Left colon (tissue), 1 donor: Measurements from ENCODE around the gene MB21D2.

DNA sequence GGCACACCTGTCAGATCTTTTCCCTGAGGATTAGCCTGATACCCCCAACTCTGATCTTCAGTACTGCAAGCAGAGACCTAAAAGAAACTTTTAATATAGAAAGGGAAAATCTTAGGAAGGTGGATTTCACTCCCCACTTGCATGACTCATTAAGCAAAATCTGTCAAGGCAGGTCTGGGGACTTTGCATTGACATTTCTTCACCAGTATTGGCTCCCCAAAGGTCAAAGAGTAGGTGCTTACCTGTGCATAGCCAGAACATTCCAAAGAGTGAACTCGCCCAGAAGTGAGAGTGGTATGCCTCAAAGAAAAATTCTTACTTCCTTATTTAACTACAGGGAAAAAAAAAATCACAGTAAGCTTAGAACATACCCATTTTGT lies 140.9 kb upstream of the TP63 start:
- PRO-cap, result no peak

DNA sequence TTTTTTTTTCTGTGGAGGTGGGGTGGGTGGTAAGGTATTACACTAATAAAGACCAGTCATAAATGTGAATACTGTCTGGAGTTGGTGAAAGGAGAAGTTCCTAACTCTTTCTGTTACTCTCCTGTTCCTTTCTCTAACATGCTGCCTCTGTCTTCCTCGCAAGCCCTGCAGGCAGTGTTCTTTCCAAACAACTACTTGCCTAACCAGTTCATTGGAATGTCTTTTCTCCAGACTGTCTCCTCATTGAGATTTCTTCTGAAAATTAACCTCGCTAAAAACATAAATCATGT lies 135.2 kb downstream of the TP63 start:
- PRO-cap, result no peak

GRCh38 chr3:189787620-189788052 lies 156.4 kb downstream of the TP63 start:
- PRO-cap, result no peak

DNA sequence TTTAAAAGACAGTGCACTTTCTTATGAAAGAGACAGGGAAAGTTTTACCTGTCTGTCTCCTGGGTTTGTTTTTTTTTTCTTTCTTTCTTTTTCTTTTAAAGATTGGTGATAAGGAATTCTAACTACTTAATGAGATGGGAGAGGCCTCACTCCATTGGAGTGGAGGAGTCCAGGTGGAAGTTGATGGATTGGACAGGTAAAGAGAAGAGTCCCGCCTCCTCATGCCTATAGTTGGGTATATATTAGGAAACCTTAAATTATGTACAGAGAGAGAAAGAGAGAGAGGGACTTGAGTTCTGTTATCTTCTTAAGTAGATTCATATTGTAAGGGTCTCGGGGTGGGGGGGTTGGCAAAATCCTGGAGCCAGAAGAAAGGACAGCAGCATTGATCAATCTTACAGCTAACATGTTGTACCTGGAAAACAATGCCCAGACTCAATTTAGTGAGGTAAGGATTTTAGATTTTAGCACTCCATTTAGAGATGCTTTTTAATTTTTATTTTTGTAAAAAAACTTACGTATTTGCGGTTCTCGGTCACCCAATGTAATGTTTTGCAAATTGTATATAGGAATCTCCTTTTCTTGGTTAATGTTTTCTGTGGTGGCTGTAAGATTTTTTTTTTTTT lies 158.3 kb downstream of the TP63 start:
- PRO-cap, result no peak

GRCh38 chr3:190058304-190059393 lies 62.0 kb downstream of the P3H2 start:
- PRO-cap, result no peak

DNA sequence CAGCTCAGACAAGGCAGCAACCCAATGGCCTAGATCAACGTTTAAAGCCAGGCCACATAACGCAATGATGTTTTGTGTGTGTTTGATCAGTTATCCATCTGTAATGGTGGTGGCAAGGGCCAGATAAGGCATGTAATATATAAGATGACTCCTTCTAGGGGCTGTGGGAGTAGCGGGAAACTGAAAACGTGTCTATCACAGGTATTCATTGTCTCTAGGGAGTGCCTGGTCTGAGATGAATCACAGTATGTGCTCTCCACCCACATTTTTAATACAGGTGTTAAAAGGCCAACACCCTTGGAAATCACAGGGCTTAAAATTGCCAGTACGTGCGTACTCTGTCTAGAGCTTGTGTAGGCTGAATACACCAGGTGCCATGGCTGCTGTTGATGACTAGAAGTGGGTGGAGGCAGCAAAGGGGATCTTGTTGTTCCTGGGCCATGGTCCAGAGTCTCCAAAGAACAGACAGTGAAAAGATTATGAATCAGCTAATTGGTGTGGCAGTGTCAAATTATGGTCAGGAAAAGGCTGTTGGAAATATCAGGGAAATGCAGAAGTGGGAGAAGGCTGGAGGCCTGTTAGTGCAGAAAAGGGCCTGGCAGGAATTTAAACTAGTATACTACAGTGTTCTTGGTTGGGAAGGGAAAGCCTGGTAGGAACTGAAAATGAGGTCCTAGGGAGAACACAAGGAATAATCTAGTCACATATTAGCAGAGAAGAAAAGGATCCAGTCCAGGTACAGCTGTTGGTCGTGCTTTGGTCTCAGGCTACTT lies 35.1 kb upstream of the P3H2 start:
- PRO-cap, result bidirectional peak, plus-strand start at position 345 of the sequence, minus-strand start at position 105 of the sequence; unidirectional peak, plus-strand start at position 531 of the sequence

GRCh38 chr3:190344871-190345872 lies 22.9 kb upstream of the CLDN1 start:
- PRO-cap, result no peak

- PRO-cap, result no peak
Observed at GRCh38 chr3:190514976-190515241, 1.0 kb downstream of the IL1RAP start.

GRCh38 chr3:191328973-191329158 lies 328 bp upstream of the CCDC50 start:
- PRO-cap, result unidirectional peak, plus-strand start at chr3:191329061

DNA sequence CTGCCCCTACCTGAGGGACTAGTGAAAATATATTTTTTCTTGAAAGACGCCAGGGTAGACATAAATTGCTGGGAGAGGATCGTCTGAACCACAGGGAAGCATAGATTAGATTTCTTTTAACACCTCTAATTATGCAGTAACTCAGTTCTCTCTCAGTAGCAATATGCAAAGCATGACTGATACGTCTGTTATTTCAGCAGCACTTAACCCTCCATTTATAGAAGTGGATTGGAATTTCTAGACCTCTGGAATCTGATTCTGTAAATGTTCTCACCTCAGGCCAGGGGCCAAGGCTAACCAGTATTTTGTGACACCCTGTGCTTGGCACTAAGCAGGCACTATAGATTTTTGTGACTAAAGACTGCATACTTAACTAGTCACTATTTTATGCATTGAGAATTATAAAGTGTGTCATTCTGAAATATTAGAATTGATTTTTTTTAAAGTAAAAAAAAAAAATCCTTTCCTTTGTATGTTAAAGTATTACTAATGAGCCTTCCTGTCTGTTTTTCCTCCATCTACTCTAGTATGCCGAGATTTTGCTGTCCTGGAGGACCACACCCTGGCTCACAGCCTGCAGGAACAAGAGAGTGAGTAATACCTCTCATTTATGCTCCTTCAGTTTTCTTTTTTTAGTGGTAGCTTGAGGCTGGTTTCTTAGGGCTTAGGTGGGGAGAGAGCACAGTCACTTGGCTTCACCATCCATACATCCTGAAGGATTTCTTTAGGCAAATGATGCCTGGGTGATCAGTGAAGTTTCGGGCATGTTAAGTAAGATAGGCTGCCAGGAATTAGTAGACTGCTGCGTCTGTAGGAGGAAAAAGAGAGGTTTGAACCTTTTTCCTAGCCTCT lies 26.5 kb upstream of the UTS2B start:
- PRO-cap, result no peak

GRCh38 chr3:192063364-192063977 lies 602.5 kb downstream of the PYDC2 start:
- PRO-cap, result no peak

GRCh38 chr3:192154990-192155606 lies 572.2 kb downstream of the FGF12 start:
- PRO-cap, result no peak

- PRO-cap, result bidirectional peak, plus-strand start at chr3:192409620, minus-strand start at chr3:192409527
Observed at GRCh38 chr3:192409467-192410759, 317.4 kb downstream of the FGF12 start.

DNA sequence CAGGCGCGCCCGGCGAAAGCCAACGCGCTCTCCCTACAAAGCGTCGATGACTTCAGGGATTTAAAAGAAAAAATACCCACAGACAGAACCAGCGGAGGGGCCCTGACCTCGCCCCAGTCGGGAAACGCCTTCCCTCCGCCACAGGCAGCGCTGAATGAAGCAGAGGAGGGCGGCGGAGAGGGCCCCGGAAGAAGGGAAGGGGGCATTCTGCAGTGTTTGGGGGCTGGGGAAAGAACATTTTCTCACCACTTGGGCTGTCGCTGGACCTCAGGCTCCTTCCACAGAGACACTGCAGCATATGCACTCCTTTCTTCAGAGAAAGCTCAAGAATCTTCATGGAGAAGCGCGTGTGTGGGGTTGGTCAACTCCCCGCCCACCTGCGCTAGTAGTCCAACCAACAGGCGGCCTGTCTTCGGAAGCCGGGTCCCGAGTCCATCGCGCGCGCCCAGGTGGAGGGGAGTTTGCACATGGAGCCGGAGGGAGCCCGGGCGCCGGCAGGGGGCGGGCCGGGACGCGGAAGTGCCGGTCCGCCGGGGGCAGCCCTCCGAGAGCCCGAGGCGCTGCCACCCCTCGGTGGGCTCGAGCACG lies 212.8 kb downstream of the FGF12 start:
- PRO-cap, result no peak

GRCh38 chr3:192727876-192728389 lies 592 bp upstream of the FGF12 start:
- PRO-cap, result no peak

GRCh38 chr3:192879680-192880203 lies 37.9 kb downstream of the MB21D2 start:
- PRO-cap, result no peak

DNA sequence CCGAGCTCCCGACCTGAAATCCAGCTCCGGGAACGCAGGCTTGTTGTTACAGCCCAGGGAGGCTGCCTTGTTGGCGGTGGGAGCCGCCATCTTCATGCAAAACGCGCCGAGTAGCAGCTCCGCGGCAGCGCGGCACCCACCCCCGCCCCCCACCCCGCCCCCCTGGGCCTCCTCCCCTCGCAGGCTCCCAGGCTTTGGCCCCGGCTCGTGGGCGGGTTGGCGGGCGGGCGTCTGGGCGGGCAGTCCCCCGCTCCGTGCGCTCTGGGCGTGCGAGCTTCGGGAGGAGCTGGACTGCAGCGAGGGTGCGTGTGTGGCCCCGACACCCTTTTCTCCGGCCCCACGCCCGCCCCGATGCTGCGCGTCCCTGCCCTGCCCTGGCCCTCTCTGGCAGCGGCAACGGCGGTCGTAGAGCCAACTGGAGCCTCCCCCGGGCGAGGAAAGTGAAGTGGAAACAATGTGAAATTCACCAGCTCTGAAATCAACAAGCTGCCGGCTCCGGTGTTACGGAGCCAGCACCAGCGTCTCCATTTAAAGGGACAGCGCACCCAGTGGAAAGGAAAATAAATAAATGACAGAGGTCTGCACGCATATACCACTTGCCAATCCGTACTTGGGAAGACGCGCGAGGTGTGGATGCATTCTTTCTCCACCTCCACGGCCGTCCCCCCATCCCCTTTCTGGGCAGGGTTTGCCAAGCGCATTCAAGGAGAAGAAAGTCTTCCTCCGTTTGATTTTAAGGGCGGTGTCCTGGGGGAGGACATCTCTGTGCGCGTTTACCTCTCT lies at the start of gene MB21D2:
Gene MB21D2 (minus strand): TSS at position 112 of the 783 bp plus-strand sequence.
- PRO-cap, result bidirectional peak, plus-strand start at position 272 of the sequence, minus-strand start at position 105 of the sequence; bidirectional peak, plus-strand start at position 602 of the sequence, minus-strand start at position 530 of the sequence

DNA sequence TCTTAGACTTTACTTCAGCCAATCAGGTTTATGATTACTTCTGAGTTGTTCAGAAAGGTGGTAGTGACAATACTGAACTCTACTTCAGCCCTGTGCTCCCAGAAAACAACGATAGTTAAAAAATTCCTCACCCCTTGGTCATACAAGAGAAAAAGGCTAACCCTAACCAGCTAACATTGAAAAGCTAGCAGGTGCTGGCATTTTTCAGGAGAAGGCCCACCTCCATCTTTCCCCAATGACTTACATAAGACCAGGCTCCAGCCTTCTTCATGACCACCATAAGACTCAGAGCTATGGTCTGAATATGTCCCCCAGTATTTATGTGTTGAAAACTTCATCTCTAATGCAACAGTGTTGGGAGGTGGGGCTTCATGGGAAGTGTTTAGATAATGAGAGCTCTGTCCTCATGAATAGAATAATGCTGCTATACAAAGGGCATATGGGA lies 125.4 kb upstream of the PLAAT1 start:
- PRO-cap, result no peak

GRCh38 chr3:193552847-193553243 lies 1.9 kb downstream of the ATP13A4 start:
- PRO-cap, result no peak

DNA sequence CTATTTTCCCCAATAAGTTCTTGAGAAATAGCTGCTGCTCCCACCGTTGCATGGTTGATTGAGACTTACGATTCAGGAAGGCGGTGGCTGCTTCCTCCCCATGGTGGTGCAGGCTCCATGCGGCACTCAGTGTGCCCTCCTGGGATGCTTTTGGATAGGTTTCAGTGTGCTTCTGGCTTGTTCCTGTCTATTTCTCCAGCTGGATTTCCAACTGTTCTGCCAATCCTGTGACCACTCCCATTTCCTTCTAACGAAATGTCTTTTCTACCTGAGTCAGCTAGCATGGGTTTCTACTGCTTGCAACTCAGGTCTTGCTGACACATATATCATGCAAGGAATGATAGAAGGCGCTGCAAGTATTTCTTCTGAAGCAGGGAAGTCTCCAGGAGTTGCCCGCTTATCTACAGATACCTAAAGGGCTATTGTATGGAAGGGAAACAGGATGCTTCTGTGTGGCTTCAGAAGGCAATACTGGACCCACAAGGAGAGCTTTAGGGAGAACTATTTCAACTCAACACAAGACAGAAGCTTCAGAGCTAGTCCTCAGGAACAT lies 244.4 kb downstream of the OPA1 start:
- PRO-cap, result no peak